SK-MEL-5 (cell line): ENCODE measurements around the genes DDAH1 and GBP2.

DNA sequence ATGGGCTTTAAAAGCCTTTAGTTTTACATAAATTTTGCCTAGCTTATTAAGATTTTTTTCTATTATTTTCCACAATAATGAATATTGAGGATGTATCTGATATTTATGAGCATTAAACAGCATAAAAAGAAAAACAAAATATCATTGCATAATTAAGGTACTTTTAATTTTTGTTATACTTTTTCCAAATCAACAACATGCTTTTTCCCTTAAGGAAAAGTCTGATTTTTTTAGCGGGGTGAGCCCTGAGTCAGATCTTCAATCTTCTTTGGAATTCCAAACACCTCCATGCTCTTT is 24.9 kb downstream of the DDAH1 start:
RAMPAGE:
- cytosol, long total RNA = no peak
- long total RNA = no peak
- nucleus, long total RNA = no peak

DNA sequence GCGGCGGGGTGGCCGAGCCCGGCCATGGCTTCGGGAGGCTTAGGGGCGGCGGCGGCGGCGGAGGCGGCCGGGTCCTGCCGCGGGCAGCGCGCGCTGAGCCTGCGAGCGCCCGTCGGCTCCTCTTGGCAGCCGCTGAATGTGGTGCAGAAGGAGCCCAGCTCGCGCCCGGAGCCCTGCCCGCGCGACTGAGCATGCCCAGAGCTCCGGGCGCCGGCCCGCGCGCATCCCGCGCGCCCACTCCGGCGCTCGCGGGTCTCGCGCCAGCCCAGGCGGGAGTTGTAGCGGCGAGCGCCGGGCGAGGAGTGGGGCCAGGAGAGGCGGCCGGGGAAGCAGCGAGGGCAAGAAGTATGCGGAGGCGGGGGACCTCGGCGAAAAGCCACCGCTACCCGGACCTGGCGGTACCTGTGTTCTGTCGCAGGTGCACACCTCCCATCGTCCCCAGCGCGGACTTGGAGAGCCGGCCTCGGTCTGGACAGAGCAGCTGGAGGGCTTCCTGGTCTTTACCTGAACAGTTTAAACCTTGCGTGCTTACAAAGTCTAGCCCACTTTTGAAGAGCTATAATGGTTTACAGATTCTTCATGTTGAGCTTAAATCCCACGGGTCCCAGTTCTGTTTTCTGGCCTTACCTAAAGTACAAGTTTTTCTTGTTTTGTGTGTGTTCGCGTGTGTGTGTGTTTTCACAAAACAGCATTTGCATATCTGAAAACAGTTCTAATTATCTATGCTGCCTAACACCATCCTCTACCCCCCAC is at the start of gene DDAH1:
Gene DDAH1, minus strand, starts transcription at position 140 of the 753 bp plus-strand sequence.
RAMPAGE:
- cytosol, long total RNA = no peak
- long total RNA = no peak
- nucleus, long total RNA = no peak

GRCh38 chr1:85525433-85526149 is 55.0 kb upstream of the CCN1 start:
RAMPAGE:
- cytosol, long total RNA = no peak
- long total RNA = no peak
- nucleus, long total RNA = no peak

RAMPAGE:
- cytosol, long total RNA = no peak
- long total RNA = no peak
- nucleus, long total RNA = no peak
Observed at GRCh38 chr1:85527045-85527697, 53.4 kb upstream of the CCN1 start.

DNA sequence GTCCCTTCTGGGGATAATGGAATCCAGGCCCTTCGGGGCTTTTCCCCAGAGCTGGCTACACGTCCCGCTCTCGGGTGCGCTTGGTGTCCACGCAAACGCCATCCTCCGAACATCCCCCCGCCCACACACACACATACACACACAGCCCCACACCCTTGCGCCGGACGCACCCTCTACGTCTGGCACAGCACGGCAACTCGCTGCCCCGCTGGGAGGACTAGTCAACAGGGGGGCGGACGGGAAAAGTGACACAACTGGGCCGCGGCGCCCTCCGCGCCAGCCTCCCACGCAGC is 4.1 kb upstream of the CCN1 start:
RAMPAGE:
- cytosol, long total RNA = no peak
- long total RNA = no peak
- nucleus, long total RNA = no peak

RAMPAGE:
- cytosol, long total RNA = no peak
- long total RNA = no peak
- nucleus, long total RNA = no peak
Observed at GRCh38 chr1:85579399-85579981, 1.1 kb upstream of the CCN1 start.

RAMPAGE:
- cytosol, long total RNA = no peak
- long total RNA = no peak
- nucleus, long total RNA = no peak
Observed at GRCh38 chr1:85584114-85584963, 3.8 kb downstream of the CCN1 start.

DNA sequence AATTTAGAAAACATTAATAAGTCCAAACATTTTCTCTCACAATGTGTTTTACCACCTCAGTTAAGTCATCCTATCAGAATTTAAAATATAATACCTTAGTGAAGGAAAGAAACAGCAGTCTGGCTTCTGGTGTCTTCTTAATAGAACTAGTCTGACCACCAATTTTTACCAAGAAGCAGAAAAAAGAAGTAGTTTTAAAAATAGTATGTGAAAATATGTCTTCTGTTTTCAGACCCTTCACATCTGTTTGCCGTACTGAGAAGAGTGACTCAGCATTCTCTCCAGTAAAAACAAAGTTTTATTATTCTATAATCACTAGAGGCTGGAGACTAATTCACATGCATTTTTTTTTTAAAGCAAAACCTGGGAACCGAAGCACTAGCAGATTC is 163.8 kb downstream of the COL24A1 start:
RAMPAGE:
- cytosol, long total RNA = no peak
- long total RNA = no peak
- nucleus, long total RNA = no peak

RAMPAGE:
- cytosol, long total RNA = no peak
- long total RNA = no peak
- nucleus, long total RNA = no peak
Observed at GRCh38 chr1:87329794-87330402, 1.2 kb downstream of the LMO4 start.

GRCh38 chr1:87399230-87399670 is 70.6 kb downstream of the LMO4 start:
RAMPAGE:
- cytosol, long total RNA = no peak
- long total RNA = no peak
- nucleus, long total RNA = no peak

DNA sequence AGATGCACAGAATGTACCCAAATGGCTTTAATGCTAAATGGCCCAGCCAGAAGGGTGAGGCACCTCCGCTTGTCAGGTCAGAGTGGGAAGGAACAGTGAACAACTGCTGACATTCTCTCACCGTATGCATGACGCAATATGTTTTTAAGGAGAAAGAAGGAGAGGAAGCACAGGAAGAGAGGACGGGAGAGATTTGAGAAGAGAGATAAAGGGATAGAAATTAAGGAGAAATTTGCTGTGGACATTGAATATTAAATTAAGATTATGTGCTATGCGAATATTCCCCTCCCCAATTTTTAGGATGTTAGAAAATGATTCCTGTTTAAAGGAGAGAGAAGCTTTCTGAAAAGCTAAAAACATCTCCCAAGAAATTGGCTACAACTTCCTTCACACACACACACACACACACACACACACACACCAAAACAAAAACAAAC is 525.5 kb downstream of the LMO4 start:
RAMPAGE:
- cytosol, long total RNA = no peak
- long total RNA = no peak
- nucleus, long total RNA = no peak

RAMPAGE:
- cytosol, long total RNA = no peak
- long total RNA = no peak
- nucleus, long total RNA = no peak
Observed at GRCh38 chr1:88341338-88341938, 342.6 kb upstream of the PKN2 start.

DNA sequence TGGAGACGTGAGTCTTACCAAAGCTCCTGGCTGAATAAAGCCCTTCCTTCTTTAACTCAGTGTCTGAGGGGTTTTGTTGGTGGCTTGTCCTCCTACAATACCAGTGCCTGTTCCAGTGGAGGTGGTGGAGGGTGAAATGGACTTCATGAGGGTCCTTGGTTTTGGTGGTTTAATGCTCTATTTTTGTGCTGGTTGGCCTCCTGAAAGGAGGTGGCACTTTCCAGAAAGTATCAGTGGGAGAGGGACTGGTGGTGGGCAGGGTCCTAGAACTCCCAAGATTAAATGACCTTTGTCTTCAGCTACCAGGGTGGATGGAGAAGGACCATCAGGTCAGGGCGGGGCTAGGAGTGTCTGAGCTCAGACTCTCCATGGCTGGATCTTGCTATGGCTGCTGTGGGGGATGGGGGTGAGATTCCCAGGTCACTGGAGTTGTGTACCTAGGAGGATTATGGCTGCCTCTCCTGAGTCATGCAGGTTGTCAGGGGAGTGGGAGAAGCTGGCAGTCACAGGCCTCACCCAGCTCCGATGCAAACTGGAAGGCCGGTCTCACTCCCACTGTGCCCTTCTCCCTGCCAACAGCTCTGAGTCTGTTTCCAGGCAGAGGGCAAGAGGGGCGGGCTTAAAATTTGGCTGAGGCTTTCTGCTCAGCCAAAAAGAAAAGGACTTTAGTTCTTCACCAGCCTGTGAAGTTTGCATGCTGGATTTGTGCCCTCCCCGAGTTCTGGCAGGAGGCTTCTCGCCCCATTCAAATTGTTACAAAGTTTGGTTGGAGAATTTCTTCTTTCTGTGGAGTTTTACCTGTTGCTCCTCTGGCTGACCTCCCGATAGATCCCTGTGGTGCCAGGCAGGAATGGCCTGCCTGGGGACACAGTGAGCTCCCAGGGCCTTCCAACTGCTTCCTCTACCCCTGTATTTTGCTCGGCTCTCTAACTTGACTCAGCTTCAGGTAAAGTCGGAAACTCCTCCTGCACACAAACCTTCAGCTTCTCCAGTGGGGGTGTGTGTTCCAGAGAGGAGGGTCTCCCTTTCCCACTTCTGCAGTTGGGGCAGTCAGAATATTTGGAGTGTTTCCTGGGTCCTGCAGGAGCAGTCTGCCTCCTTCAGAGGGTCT is 13.1 kb upstream of the KYAT3 start:
RAMPAGE:
- cytosol, long total RNA = no peak
- long total RNA = no peak
- nucleus, long total RNA = no peak

GRCh38 chr1:89113841-89114422 is 12.0 kb downstream of the GBP2 start:
RAMPAGE:
- cytosol, long total RNA = no peak
- long total RNA = no peak
- nucleus, long total RNA = no peak

DNA sequence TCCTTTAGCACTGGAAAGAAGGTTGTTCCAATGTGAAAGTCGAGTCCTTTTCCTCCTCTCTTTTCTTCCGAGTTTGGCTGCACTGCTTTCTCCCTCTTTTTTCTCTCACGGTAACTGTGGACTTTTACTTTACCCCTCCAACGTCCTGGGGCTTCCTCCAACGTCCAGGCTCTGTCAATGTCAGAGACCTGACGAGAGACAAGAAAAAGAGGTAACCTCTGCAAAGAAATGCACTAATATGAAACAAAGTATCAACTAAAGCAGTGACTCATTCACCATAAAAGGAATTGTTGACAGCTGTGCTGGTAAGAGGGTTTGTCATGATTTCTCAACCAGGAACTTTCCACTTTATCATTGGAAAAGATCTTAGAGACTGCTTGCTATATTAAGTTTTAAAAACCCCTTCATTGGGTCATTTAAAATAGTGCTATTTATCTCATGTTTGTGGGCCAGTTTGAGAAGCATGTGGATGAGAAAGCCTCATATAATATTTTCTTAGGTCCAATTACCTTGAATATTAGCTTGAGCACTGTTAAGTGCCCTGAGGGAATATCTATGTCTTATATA is at the start of gene GBP2:
Gene GBP2, minus strand, starts transcription at position 240 of the 567 bp plus-strand sequence.
RAMPAGE:
- cytosol, long total RNA = start-site peak on the minus strand centred at position 228 of the sequence, 104 bp wide, 27 and 13 reads in 2 replicates
- long total RNA = no peak
- nucleus, long total RNA = no peak

RAMPAGE:
- cytosol, long total RNA = no peak
- long total RNA = no peak
- nucleus, long total RNA = no peak
Observed at GRCh38 chr1:89126965-89127729, 1.2 kb upstream of the GBP2 start.

RAMPAGE:
- cytosol, long total RNA = no peak
- long total RNA = no peak
- nucleus, long total RNA = no peak
Observed at GRCh38 chr1:89524955-89526017, 657 bp downstream of the LRRC8B start.

DNA sequence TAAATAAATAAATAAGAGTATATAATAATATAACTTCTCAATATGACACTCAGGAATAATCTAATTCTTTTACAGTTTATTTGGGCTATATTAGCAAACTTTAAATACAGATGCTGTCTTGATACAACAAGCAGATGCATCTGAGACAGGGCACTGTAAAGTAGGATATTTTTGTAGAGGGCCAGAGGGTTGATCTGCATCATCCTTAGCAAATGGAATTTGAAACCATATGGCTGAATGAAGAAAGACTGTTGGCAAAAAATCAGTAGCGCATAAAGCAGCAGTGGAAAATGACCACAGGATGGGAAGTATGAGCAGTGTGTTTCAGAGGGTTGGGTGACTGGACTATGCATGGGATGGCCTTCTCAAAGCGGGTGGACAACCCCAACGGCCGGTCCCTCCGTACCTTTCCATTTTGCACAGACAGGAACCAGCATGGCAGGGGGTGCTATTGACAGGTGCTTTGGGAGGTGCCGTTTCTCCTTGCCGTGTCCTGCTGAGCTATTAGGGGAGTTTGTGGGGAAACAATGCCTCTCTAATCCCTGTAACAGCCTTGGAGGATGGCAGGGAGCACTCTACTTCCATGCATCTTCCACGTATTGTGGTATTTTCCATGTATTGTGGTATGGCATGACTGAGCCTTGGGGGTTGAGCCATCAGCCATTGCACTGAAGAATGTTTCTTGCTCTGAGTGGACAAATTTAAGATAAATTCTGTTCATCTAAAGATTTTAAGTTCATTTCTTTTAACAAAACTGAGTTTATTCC is 5.9 kb downstream of the LRRC8B start:
RAMPAGE:
- cytosol, long total RNA = no peak
- long total RNA = no peak
- nucleus, long total RNA = no peak

RAMPAGE:
- cytosol, long total RNA = no peak
- long total RNA = no peak
- nucleus, long total RNA = no peak
Observed at GRCh38 chr1:89724556-89725221, 91.8 kb downstream of the LRRC8C start.

RAMPAGE:
- cytosol, long total RNA = no peak
- long total RNA = no peak
- nucleus, long total RNA = no peak
Observed at GRCh38 chr1:89739052-89739974, 81.5 kb upstream of the LRRC8D start.